Esophagus squamous epithelium (tissue), 4 donors: ENCODE measurements around a stretch of chr2.

- PRO-cap: no peak
- RAMPAGE, long total RNA, 4 experiments: no peak in any of the 4 experiments
Measured at GRCh38 chr2:64381930-64382340, 72.0 kb upstream of the LGALSL start.

GRCh38 chr2:64474187-64474476, 20.2 kb downstream of the LGALSL start:
- PRO-cap: no peak
- RAMPAGE, long total RNA, 4 experiments: no peak in any of the 4 experiments

GRCh38 chr2:64637029-64637749, 16.5 kb downstream of the SERTAD2 start:
- PRO-cap: bidirectional peak, plus-strand start at chr2:64637526, minus-strand start at chr2:64637494
- RAMPAGE, long total RNA, 4 experiments: no peak in any of the 4 experiments

- PRO-cap: unidirectional peak, plus-strand start at chr2:64650929
- RAMPAGE, long total RNA, 4 experiments: no peak in any of the 4 experiments
Measured at GRCh38 chr2:64650745-64651066, 3.0 kb downstream of the SERTAD2 start.

- PRO-cap: no peak
- RAMPAGE, long total RNA, 4 experiments: no peak in any of the 4 experiments
Measured at GRCh38 chr2:64657245-64658079, 3.7 kb upstream of the SERTAD2 start.

DNA sequence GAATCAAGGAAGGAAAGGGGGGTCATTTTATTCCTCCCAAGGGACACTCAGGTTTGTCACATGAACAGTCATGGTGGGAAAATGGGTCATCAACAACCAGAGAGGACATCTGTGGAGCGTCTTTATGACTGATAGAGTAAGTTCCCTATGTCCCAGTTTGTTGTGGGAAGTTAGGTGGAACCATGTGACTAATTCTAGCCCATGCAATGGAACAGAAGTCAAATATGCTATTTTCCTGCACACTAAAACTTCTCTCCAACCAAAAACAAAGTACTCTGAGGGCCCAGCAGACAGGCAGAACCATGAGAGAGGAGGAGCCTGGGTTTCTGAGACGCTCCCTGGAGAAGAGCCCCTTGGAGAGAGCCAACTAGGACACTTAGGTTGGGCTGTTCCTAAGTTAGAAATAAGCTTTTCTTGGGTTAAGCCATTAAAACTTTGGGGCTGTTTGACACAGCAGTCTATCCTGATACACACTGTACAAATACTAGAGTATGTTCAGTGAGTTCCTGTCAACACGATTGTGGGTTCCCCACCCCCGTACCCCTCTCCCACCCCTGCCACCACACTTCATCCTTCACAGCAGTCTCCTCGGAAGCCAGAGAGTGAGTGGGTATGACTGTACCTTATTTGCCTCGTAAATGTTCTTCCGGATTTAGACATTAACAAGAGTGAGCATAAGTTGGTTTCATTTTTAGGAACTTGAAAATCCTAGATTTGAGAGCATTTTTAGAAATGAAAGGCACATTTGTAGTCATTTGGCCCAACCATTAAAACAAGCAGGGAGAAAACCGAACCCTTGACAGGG, 165.9 kb upstream of the SERTAD2 start:
- PRO-cap: bidirectional peak, plus-strand start at position 655 of the sequence, minus-strand start at position 486 of the sequence
- RAMPAGE, long total RNA, 4 experiments: no peak in any of the 4 experiments

DNA sequence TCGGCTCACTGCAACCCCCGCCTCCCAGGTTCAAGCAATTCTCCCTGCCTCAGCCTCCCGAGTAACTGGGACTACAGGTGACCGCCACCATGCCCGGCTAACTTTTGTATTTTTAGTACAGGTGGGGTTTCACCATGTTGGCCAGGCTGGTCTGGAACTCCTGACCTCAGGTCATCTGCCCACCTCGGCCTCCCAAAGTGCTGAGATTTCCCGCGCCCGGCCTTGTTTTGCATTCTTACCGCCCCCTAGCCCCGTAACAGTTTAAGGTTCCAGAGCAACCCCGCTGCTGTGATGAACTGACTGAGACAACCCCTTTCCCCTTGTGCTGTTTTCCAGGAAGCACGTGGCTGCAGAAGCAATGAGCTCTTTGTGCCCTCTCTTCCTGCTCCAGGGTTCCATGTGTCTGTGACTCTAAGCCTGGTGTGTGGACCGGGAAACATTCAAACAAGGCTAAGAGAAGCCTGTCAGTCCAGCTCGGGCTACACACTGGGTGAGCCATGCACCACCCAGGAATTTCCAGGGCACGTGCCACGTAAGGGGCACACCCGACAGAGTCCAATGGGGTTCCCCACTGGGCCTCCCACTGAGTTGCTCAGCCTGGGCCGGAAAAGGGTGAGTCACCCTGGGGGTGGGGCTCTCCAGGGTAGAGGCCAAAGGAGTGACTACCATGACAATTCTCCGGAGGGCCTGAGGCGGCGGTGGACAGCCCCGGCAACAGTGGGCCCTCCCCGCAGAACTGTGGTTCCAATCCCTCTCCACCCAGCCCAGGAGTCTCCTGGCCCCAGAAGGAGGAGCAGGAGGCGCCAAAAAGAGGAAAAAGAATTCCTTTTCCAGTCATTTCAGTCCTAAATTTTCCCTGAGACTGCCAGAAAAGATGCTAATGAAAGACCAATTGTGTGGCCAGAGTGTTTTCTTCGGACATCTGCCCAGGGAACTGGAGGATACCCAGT, 158.0 kb upstream of the SLC1A4 start:
- PRO-cap: bidirectional peak, plus-strand start at position 673 of the sequence, minus-strand start at position 452 of the sequence
- RAMPAGE, long total RNA, 4 experiments: no peak in any of the 4 experiments

DNA sequence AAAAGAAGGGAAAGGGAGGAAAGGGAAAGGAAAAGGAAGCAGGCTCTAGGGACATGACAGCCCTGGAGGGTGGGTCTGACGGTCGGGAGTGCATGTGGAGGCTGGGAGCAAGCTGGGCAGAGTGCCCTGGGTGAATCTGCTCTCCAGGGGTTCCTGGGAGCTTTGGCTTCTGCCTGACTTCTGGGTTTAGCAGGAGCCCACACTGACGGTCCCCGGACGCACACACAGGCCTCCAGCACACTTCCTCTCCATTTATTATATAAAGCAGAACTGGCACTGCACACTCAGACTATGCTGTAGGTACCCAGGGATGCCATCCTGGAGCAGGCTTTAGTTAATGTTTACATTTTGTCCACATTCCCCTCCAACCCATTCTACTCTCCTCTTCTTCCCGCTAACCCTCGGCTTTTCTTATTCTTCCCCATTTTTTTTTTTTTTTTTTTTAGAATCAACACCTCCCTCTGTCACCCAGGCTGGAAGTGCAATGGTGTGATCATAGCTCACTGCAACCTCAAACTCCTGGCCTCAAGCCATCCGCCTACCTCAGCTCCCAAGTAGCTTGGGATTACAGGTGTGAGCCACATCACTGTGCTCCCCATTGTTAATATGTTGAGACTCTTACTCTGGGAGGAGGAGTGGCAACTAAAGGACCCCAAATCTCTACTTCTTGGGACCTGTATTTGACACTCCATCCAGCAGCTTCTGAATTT, 151.1 kb upstream of the SLC1A4 start:
- PRO-cap: bidirectional peak, plus-strand start at position 287 of the sequence, minus-strand start at position 226 of the sequence
- RAMPAGE, long total RNA, 4 experiments: no peak in any of the 4 experiments

GRCh38 chr2:64857804-64858592, 131.2 kb upstream of the SLC1A4 start:
- PRO-cap: no peak
- RAMPAGE, long total RNA, 4 experiments: no peak in any of the 4 experiments

- PRO-cap: no peak
- RAMPAGE, long total RNA, 4 experiments: no peak in any of the 4 experiments
Measured at GRCh38 chr2:64858593-64859184, 130.5 kb upstream of the SLC1A4 start.

GRCh38 chr2:64859185-64859573, 130.0 kb upstream of the SLC1A4 start:
- PRO-cap: bidirectional peak, plus-strand start at chr2:64859428, minus-strand start at chr2:64859251
- RAMPAGE, long total RNA, 4 experiments: no peak in any of the 4 experiments

DNA sequence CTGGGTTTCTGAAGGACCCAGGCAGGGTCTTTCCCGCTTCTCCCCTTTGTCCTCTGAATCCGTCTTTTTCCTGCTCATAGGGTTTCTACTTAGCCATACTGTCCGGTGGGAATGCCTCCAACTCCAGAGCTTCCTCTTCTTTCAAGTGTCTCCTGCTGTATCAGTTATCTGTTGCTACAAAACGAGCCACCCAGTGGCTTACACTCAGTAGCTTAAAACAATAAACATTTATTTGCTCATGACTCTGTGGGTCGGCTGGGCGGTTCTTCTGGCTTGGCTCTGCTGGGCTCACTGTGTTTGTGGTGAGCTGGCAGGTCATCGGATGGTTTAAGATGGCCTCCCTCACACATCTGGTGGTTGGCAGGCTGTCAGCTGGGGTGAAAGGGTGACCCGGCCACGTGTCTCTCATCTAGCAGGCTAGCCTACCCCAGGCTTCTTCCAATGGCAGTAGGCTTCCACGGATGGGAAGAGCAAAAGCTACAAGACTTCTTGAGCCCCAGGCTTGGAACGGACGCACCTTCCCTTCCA, 122.4 kb upstream of the SLC1A4 start:
- PRO-cap: no peak
- RAMPAGE, long total RNA, 4 experiments: no peak in any of the 4 experiments

- PRO-cap: bidirectional peak, plus-strand start at chr2:64988486, minus-strand start at chr2:64988327
- RAMPAGE, long total RNA, 4 experiments: no peak in any of the 4 experiments
Measured at GRCh38 chr2:64988071-64988576, 1.1 kb upstream of the SLC1A4 start.

GRCh38 chr2:65032154-65032535, 24.1 kb upstream of the CEP68 start:
- PRO-cap: no peak
- RAMPAGE, long total RNA, 4 experiments: no peak in any of the 4 experiments

DNA sequence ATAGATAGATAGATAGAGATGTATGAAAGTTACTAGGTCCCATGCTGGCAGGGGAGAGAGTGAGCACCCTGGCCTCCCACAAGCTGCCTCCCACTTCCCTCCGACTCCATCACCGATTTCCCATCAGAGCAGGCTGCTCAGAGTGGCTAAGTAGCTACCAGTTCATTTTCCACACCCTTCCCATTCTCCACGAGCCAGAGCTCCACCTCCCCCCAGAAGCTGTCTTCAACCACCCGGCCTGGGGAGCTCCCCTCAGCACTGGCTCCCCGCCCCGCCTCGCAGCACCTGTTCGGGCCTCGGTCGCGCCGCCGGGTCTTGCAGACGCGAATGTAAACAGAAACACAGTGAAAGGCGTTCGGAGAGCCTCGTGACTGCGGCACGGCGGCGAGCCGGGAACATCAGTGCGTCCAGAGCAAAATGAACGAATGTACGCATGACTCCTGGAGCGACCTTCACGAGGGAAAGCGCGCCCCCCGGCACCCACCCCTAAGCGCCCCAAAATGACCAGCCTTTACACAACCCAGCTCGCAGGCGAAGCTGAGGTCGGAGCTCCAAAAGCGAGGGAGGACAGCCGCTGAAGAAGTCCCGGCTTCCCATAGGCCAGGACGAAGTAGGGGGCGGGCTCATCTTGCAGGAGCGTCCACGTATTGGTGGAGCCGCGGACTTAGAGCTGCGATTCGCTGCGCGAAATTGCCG, 438 bp upstream of the CEP68 start:
- PRO-cap: bidirectional peak, plus-strand start at position 336 of the sequence, minus-strand start at position 323 of the sequence; bidirectional peak, plus-strand start outside the sequence, minus-strand start at position 533 of the sequence
- RAMPAGE, long total RNA, 4 experiments: start-site peak on the minus strand in 1 of 4 experiments, centred at position 571 of the sequence, 6 reads per replicate

- PRO-cap: no peak
- RAMPAGE, long total RNA, 4 experiments: no peak in any of the 4 experiments
Measured at GRCh38 chr2:65334544-65335628, 97.5 kb downstream of the SPRED2 start.

DNA sequence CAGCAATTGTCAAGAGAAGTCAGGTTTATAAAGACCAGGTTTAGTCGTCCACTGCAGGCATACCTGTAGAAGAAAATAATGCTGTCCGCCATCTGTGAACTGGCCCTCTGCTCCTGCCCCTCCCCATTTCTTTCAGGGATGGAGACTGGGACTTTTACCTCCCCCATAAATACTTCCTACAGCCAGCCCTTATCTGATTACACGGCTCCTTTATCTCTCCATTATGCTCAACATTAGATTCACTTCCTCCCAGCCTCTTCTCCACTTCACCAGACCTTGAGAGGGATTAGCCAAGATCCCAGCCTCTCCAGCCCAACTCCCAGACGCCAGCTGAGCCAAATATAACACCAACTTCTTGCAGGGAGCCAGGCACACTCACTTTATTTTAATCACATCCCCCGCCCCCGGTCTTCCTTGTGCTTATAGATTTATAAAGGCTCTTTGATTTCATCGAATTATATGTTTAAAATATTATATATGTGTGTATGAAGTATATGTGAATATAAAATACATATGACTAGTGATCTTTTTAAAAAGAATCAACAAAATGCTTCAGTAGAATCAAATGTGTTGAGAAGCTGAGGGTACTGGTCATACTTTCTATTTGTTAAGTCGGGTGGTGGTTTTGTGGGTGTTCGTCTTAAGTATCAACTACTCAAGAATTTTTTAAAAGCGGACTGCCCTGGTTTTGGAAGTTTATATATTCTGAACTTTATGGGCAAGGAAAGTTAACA, 81.0 kb downstream of the SPRED2 start:
- PRO-cap: no peak
- RAMPAGE, long total RNA, 4 experiments: no peak in any of the 4 experiments

- PRO-cap: unidirectional peak, minus-strand start at chr2:65366707
- RAMPAGE, long total RNA, 4 experiments: no peak in any of the 4 experiments
Measured at GRCh38 chr2:65366512-65367020, 65.8 kb downstream of the SPRED2 start.

DNA sequence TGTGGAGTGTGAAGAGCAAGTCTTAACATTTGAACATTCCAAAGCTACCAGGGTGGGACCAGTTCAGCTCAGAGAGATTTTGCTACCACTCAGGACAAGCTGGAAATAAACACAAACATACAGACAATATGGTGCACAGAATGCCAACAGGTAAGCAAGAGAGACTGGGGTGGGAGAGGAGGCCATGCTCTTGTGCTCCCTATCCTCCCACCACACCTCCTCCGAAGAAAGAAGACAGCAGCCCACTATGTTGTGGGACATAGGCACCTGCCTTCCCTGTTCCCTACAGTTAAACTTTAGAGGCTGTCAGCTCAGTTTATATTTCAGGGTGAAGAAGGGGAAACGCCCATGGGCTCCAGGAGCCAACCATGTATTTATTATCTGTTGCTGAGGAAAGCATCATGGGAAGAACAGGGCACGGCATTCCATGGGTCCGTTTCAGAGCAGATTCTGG, 56.5 kb downstream of the SPRED2 start:
- PRO-cap: no peak
- RAMPAGE, long total RNA, 4 experiments: no peak in any of the 4 experiments

- PRO-cap: no peak
- RAMPAGE, long total RNA, 4 experiments: no peak in any of the 4 experiments
Measured at GRCh38 chr2:65395058-65395418, 37.4 kb downstream of the SPRED2 start.